ENCODE results near the genes NPY1R and SH3RF1.

DNA sequence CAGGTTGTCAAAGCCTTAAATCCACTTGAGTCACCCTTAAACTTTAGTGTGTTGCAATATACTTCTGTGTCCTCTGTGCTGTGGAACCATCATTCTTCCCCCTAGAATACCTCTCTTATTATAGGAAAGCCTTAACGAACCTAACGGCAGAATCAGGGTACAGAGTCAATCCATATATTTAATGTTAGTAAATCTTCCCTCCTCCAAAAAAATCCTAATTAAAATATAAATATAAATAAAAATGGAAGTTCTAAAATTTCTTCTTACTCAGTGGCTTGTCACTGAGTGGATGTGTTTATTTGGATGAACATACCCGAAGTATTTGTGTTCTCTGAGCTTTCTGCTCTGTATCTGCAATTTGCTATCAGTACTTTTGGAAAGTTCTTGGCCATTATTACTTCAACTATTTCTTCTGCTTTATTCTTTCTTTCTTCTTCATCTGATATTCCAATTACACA lies 19.3 kb upstream of the NAF1 start:
- PRO-cap, result no peak
- RAMPAGE, long total RNA, result no peak

- PRO-cap, result no peak
- RAMPAGE, long total RNA, result no peak
These were observed 23.3 kb upstream of the NAF1 start for GRCh38 chr4:163189971-163190403.

DNA sequence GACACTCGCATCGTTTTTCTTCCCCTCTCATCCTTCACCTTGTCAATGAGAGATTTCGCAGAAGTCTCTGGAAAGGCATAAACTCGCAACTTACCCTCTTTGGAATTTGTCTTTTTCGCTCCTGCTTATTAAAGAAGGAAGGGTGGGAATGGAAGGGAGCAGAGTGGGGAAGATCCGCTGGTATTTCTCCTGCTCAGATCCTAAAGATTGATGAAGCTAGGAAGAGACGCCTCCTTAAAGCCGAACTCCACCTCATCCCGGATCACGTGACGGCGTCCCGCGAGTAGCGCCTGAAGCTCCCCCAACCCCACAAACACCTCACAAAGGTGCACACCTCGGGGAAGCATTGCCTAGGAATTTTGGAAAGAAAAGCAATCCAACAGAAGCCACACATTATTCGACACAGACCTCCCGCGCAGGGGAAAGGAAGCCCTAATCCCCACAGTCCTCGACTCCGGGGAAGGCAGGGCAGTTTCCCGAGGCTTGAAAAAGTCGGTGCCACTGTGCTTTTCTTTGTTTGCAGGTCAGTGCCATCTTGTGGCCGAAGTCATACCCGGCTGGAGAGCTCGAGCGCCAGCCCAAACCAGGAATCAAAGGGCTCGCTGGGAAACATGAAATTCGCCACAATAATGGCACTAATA lies at the start of gene NPY1R:
NPY1R (minus strand) TSS at position 209 of the 641 bp plus-strand sequence.
- PRO-cap, result no peak
- RAMPAGE, long total RNA, result no peak

DNA sequence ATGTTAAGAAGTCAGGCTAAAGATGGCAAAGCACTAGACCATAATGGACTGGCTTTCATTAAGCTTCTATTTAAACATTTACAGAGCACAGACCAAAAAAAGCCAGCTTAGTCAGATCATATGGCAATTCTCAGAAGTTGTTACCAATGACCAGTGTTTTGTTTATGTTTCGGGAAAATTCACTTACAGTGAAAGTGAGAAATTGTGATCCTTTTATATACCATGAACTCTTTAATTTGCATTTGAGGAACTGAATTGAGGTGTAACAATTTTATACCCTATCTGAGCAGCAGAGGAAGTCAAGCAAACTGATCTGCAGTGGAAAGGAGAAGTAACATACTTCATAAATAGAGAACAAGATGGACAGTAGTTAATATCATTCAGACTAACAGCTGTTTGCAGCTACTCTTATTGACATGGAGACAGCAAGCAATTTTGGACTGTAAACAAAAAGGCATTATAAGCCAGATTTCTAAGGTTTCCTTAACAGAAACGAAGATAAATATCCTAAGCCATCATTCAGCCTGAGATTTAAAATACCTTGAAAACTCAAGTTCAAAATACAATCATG lies 97.2 kb downstream of the TMA16 start:
- PRO-cap, result bidirectional peak, plus-strand start at position 302 of the sequence, minus-strand start at position 187 of the sequence
- RAMPAGE, long total RNA, result no peak

GRCh38 chr4:163611121-163611530 lies 116.6 kb downstream of the TMA16 start:
- PRO-cap, result no peak
- RAMPAGE, long total RNA, result no peak

GRCh38 chr4:165301805-165302373 lies 22.4 kb upstream of the GK3 start:
- PRO-cap, result no peak
- RAMPAGE, long total RNA, result no peak

GRCh38 chr4:165364969-165365168 lies 13.9 kb upstream of the CPE start:
- PRO-cap, result no peak
- RAMPAGE, long total RNA, result no peak

DNA sequence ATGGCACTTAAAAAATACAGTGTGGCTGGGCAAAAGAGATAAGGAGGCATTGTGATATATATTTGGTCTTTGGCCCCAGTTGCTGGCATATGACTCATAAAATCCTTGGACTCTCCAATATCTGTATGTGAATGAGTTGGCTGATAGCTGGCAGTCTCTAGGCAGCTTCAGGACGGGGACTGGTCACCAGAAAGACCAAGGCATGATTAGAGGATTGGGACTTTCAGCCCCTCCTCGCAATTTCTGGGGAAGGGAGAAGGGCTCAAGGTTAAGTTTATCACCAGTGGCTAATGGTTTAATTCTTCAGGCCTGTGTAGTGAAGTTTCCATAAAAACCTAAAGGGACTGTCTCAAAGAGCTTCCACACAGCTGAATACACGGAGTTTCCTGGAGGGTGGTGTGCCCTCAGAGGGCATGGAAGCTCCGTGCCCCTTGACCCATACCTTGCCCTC lies 66.4 kb upstream of the DDX60 start:
- PRO-cap, result no peak
- RAMPAGE, long total RNA, result no peak

- PRO-cap, result no peak
- RAMPAGE, long total RNA, result no peak
These were observed 165.7 kb downstream of the PALLD start for GRCh38 chr4:168662408-168663014.

DNA sequence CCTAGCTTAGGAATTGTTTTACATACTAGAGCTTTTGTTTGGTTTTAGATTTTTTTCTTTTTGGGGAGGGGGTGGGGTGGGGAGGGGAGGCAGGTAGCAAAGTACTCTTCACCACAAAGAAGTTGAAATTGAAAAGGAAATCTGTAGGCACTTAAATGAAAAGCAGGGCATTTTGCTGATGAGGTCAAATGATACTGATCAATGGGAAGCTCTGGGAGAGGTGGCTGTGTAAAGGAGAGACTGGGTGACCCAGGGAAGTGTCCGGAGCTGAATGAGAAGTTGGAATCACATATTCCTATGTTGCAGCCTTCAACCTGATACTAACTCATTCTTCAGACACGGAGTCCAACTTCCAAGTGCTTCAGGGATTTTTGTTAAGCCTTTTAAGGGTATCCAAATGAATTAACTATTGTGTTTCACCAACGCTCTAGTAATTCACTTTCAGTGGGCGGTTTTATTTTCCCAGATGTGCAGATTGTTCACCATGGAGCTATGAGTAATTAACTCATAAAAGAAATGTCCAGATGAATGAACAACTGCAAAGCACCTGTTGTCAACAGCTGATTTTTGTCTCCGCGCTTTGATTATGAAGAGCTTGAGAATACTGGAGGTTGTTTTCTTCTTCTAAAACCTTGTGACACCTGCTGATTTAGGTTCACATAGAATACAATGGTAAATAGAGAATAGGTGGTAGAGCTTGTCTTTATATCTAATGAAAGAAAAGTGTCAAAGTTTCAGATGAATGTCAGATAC lies 187.7 kb downstream of the CBR4 start:
- PRO-cap, result no peak
- RAMPAGE, long total RNA, result no peak

DNA sequence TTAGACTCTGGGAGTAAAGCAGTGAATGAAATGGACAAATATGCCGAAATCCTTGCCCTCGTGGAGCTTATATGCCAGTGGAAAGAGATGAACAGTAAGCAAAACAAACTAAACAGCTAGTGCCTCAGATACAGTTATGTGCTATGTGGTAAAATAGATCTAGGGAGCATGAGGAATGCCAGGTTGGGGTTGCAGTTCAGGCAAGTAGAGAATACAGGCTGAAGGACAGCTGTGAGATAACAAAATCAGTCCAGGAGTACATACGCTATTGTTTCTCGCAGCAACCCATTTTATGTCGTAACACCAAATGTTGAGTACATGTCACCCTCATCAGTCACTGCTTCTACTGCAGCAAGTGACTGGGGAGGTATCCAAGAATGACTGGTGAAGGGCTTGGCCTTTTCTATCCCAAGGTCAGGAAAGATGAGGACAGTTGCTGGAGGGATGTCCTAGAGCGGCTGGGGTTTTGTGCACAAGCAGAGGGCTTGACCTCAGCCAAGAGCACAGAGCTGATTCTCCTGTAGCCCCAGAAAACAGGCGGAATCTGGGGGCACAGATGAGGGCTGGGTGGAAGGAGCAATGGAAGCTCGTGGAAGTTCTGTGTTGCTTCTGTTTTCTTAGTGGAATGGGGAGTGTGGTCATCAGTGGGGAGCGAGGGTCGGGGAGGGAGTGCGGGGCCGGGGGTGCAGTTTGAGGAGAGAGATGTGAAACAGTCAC lies 172.1 kb downstream of the CBR4 start:
- PRO-cap, result no peak
- RAMPAGE, long total RNA, result no peak

- PRO-cap, result no peak
- RAMPAGE, long total RNA, result no peak
These were observed 96.2 kb downstream of the CBR4 start for GRCh38 chr4:168913862-168914265.

- PRO-cap, result bidirectional peak, plus-strand start at chr4:169010434, minus-strand start at chr4:169010255
- RAMPAGE, long total RNA, result no peak
These were observed 173 bp upstream of the CBR4 start for GRCh38 chr4:169010315-169010540.

GRCh38 chr4:169051948-169052427 lies 41.9 kb upstream of the CBR4 start:
- PRO-cap, result no peak
- RAMPAGE, long total RNA, result no peak

DNA sequence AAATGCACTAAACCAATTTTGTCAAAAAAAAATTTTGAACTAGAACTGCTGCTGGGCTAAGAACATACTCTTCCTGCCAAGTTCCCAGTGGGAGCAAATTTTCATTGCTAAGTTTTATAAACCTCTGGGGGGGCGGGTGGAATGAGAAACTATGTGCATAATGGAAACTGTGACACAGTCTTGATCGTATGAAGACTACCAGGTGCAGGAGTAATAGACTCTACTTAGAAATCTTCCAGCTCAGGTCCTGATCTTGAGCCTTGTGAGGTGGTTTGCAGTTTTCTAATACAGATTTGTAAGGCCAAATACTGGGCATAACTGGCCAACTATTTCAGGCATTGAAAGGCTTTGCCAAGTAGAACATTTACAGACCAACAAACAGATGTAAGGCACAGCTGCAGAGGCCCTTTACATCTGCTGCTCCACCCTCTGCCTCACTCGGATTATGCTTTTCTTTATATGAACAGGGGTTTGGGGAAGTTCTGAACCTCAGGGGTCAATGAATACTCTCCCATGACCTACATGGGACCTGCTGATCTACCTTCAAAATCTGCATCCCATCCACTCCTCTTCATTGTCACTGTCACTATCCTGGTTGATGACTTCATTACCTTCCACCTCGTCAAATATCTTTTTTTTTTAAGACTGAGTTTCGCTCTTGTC lies 89.8 kb upstream of the CBR4 start:
- PRO-cap, result no peak
- RAMPAGE, long total RNA, result no peak

GRCh38 chr4:169131476-169131922 lies 121.4 kb upstream of the CBR4 start:
- PRO-cap, result no peak
- RAMPAGE, long total RNA, result no peak

- PRO-cap, result no peak
- RAMPAGE, long total RNA, result no peak
These were observed 13.4 kb downstream of the SH3RF1 start for GRCh38 chr4:169257296-169257780.

- PRO-cap, result unidirectional peak, minus-strand start at chr4:169270950
- RAMPAGE, long total RNA, result no peak
These were observed at the start of gene SH3RF1 for GRCh38 chr4:169270725-169271459. Gene SH3RF1, minus strand, starts transcription at chr4:169270956.

DNA sequence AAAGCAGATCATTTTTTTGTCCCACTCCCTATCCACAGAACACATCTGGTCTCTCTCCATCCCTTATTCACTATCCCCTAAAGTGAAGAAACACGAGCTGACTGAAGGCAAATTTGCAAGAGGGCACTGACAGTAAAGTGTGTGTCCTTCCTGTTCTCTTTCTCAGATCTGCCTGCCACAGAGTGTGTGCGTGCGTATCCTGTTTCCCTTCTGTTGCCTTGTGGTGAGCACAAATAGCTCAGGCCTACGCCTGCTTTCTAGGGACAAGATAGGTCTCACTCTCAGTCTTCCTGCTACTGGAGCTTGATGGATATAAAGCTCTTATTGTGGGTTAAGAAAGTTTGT lies 140.0 kb upstream of the SH3RF1 start:
- PRO-cap, result no peak
- RAMPAGE, long total RNA, result no peak

GRCh38 chr4:169537482-169538374 lies 74.7 kb downstream of the NEK1 start:
- PRO-cap, result no peak
- RAMPAGE, long total RNA, result no peak